ENCODE measurements around the gene RSPH10B.

- PRO-cap, 2 experiments: no peak in any of the 2 experiments
These were observed 41.2 kb downstream of the WIPI2 start for GRCh38 chr7:5231123-5231761.

DNA sequence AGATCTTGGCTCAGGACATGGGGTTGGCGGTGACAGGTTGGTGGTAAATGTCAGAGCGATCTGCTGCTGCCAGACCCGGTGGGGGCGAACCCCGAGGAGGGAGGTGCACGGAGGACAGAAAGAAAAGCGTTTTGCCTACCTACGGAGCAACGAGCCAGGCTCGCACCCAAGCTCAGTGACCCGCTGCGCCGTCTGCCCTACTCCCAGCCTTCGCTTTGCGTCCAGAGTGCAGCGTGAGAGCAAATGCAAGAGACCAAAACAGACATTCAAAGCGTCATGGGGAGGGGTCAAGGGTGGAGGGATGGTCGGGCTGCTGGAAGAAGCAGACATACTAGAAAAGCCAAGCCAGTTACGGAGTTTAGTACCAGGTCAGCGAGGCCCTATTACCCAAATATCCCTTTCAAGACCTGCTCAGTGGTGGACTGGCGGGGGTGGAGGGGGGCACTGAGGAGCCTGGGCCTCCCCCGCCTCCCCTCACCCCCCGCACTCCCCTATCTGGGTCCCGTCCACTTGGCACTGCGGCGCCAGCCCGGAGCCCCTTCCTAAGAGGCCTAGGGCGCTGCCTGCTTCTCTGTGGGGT lies 66.8 kb downstream of the SLC29A4 start:
- PRO-cap, 2 experiments: no peak in any of the 2 experiments

- PRO-cap, 2 experiments: no peak in any of the 2 experiments
These were observed 46.5 kb downstream of the TNRC18 start for GRCh38 chr7:5377104-5377573.

GRCh38 chr7:5401392-5401921 lies 22.2 kb downstream of the TNRC18 start:
- PRO-cap, 2 experiments: no peak in any of the 2 experiments

- PRO-cap, 2 experiments: no peak in any of the 2 experiments
These were observed 6.0 kb downstream of the TNRC18 start for GRCh38 chr7:5417383-5418363.

- PRO-cap, 2 experiments: peak in 1 of 2 experiments; most common plus-strand start chr7:5490061 (in 1)
These were observed 23.7 kb downstream of the FBXL18 start for GRCh38 chr7:5489899-5490274.

- PRO-cap, 2 experiments: no peak in any of the 2 experiments
These were observed 3.5 kb downstream of the ACTB start for GRCh38 chr7:5526949-5527178.

GRCh38 chr7:5591366-5591960 lies 1.2 kb upstream of the FSCN1 start:
- PRO-cap, 2 experiments: no peak in any of the 2 experiments

DNA sequence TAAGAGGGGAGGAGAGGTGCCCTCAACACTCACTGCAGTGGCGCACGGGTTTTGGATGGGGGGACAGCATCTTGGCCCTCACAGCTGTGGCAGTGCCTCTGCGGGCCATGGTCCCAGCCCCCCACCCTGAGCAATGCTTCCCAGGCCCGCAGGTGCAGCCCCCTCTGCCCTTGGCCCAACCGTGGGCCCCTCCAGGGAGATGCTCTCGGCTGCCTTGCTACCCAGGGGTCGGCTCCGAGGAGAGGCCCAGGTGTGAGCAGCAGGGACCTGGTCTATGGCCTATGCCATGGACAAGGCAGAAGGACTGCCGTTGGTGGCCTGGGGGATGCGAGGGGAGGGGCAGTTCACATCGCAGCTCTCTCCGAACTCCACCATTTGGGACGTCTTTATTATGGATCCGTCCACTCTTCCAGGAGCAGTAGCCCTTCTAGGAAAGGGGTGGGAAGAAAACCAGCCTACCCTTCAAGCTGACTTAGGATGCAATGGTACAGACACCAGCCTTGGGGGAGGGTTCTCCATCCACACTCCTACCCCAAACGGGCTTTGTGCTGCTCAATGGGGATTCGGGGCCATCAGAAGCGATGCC lies 29.8 kb downstream of the FSCN1 start:
- PRO-cap, 2 experiments: no peak in any of the 2 experiments

GRCh38 chr7:5636003-5636284 lies 43.3 kb downstream of the FSCN1 start:
- PRO-cap, 2 experiments: peak in 1 of 2 experiments; most common plus-strand start chr7:5636061 (in 1)

GRCh38 chr7:5766514-5766724 lies 15.0 kb downstream of the RNF216 start:
- PRO-cap, 2 experiments: no peak in any of the 2 experiments

DNA sequence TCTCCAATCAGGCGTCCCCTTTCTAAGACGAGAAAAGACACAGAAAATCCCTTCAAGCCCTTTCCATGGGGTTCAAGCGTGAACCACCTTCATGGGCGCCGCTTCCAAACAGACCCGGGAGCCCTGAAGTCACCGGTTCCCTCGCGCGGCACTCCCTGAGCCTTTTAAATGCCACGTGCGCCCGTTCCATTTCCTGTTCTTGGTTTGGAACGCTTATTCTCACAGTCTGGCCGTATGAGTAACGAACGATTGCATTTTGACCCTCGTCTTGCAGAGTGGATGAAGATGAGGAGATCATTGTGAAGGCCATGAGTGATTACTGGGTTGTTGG lies 25.0 kb downstream of the CCZ1 start:
- PRO-cap, 2 experiments: no peak in any of the 2 experiments

DNA sequence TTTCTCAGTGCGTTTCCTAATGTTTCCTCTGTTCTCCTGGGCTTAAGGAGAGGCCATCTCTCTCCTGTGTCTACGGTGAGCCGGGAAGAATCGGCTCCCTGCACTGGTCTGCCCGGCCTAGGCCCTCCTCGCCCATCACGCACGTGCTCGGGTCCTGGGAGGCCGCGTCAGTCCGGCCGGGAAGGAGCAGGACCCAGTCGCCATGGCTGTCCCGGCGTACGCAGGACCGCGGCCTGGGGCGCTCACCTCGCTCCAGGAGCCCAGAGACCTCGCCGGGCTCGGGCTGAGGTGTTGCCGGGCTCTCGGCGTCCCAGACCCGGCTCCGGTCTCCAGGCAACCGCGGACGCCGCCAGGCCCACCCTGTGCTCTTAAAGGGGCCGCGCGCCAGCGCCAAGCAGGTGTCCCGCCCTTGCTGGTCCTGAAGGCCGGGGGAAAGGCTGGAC lies at the start of gene RSPH10B:
Gene RSPH10B (minus strand): TSS at position 318 of the 443 bp plus-strand sequence.
- PRO-cap, 2 experiments: no peak in any of the 2 experiments

GRCh38 chr7:6011296-6011976 lies 2.4 kb downstream of the AIMP2 start:
- PRO-cap, 2 experiments: no peak in any of the 2 experiments

DNA sequence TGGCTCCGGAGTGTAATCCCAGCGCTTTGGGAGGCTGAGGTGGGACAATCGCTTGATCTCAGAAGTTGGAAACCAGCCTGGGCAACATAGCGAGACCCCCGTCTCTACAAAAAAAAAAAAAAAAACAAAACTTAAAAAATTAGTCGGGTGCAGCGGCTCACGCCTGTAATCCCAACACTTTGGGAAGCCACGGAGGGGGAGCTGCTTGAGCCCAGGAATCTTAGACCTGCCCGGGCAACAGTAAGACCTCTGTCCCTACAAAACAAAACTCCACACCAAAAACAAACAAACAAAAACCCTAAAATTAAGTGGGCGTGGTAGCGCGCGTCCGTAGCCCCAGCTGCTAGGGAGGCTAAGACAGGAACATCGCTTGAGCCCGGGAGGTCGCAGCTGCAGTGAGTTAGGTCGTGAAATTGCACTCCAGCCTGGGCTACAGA lies 1.1 kb upstream of the USP42 start:
- PRO-cap, 2 experiments: no peak in any of the 2 experiments

DNA sequence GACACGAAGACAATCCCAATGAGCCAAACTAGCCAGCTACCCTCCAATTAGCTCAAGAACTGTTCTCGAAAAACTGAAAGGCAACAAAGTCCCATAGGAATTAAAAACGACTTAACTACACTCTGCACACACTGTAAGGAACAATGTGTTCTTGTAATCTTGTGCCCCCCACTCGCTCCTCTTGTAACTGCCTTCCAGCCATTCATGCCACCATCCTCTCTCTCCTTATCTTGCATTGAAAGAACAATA lies 3.0 kb downstream of the CYTH3 start:
- PRO-cap, 2 experiments: no peak in any of the 2 experiments

DNA sequence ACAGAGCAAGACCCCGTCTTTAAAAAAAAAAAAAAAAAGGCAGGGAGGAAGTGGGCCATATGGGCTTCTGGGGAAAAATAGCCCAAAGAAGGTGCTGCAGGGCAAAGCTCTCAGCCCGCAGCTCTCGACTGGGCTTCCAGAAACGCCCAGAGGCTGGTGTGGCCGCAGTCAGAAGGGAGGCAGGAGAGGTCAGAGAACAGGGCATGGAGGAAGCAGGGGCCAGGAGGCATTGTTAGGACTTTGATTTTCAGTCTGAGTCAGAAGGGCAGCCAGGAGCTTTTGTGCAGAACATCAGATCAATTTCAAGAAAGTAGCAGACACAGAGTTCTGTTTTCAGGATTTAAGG lies 35.3 kb upstream of the CYTH3 start:
- PRO-cap, 2 experiments: no peak in any of the 2 experiments

GRCh38 chr7:6338458-6339243 lies 10.1 kb downstream of the FAM220A start:
- PRO-cap, 2 experiments: no peak in any of the 2 experiments

DNA sequence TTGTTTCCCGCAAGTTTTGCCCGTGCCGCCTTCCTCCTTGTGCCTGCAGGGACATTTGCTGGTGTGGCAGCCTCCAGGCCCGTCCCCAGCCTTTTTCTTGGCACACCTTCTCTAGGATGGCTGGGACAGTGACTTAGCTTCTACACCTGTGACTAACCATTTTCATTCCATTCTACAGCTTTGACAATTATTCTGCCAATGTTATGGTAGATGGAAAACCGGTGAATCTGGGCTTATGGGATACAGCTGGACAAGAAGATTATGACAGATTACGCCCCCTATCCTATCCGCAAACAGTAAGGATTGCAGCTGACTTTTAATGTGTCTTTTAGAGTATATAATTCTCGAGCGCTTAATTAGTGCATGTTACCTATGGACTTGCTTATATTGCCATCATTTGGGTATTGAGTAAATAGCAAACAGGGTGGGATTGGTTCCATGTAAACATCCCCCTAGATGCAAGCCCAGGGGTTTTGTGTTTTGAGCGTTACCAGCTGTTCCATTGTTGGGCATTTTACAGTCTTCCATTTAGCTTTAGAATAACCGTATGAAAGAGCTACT lies 17.5 kb downstream of the RAC1 start:
- PRO-cap, 2 experiments: no peak in any of the 2 experiments

GRCh38 chr7:6392661-6393183 lies 18.4 kb downstream of the RAC1 start:
- PRO-cap, 2 experiments: no peak in any of the 2 experiments

Measured in cerebral cortex (tissue), 2 donors.